Brain (tissue), 1 donor: ENCODE results near the gene TNRC6A.

DNA sequence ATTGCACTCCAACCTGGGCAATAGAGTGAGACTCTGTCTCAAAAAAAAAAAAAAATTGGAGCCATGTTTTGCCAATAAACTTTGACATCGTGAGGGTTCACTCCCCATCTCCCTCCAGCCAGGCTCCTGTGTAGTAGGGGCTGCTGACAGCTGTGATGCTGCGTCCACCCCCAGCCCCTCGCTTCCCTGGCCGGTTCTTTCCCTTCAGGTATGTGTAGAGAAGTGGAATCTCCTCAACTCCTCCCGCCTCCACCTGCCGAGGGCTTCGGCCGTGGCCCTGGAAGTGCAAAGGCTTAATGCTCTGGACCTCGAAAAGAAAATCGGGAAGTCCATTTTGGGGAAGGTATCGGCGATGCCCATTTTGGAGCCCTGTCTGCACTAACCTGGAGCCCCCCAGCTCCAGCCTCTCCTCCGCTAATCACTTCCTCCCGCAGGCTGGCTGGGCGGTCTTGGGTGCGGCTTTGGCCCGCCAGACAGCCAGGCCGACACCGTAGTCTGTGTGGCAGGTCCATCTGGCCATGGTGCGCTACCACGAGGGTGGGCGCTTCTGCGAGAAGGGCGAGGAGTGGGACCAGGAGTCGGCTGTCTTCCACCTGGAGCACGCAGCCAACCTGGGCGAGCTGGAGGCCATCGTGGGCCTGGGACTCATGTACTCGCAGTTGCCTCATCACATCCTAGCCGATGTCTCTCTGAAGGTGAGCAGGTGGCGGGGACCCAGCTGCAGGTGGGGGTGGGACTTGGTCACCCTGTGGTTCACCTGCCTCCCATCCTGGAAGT is 30.8 kb upstream of the POLR3E start:
- RRBS: no CpG with 5 or more reads among the region's 31 CpGs

DNA sequence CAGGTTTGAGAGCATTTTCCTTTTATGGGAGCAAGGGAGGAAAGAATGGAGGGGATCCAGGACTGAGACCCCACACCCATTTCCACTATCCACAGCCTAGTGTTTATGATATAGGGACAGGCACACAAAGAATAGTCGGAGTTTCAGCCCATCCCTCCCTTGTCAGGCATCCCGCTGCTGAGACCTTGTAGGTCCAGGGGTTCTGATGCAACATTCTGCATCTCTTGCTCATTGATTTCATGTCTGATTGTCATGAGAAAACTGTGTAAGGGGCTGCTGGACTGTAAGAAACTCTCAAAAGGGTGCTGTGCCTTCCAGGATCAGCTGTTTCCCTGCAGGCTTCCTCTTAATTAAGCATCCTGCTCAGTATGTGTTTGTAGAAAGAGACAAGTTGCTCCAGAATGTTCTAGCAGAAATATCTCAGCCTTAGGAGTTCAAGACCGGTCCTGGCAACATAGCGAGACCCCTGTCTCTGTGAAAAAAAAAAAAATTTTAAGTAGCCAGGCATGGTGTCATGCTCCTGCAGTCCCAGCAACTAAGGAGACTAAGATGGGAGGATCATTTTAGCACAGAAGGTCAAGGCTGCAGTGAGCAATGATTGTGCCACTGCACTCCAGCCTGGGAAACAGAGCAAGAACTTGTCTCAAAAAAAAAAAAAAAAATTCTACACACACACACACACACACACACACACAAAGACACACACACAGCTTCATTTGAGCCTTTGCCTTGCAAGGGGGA is 5.2 kb upstream of the POLR3E start:
- RRBS: no CpG with 5 or more reads among the region's 4 CpGs

DNA sequence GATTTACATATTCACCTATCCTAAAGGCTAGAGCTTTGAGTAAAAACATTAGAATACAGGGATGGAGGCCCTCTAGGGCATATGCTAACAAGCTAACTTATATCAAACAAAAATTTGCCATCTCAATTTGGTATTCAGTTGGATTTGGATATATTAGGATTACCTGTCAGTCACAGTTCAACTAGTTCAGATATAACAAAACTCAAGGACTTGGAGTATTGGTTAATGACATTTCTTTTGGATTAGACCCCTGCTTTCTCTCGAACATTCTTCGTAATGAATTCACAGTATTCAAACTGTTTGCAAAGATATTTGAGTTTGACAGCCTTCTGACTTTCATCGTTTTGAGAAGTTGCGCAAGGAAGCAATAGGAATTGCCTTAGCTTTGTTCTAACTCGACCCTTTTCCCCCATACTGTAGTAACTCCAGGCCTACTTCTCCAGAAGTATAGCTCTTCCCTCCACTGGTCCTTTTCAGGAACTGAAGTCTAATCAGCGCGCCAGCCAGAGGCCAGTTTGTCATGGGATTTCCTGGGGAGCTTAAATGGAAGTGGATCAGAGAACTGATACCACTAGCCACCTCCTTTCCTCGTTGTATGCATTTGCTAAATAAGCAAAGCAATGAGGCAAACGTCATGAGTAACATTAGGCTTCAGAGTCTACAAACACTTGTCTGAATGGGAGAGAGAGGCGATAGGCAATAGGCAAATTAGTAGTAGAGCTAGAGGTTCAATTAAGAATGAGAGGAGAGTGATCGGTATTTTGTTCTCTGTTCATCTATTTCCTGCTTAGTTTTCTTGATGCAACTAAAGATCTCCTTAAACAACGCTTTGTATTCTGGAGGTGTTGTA is 28.0 kb downstream of the CDR2 start:
- RRBS: no CpG with 5 or more reads among the region's 12 CpGs

DNA sequence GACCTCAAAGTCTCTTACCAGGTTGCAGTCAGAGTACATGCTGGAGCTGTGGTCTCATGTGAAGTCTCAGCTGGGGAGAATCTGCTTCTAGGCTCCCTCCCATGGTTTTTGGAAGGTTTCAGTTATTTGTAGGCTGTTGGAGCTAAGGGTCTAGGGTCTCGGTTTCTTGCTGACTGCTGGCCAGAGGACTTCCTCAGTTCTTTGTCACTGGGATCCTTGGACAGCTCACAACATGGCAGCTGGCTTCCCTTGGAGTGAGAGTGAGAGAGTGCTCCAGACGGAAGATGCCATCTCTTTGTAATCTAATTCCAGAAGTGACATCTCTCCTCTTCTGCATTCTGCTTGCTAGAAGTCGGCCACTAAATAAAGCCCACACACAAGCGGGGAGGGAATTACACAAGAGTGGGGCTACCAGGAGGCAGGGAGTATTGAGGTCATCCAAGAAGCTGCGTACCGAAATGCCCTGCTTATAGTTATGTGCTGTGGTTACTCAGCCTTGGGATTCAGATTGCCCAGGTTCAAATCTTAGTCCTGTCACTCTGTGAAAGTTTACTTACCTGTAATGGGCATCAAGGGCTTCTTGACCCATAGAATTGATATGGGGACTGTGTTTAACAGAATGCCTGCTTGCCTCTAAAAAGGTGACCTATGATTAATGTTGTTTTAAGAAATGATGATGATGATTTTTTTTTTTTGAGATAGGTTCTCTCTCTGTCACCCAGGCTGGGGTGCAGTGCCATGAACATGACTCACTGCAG is 121.1 kb upstream of the HS3ST2 start:
- RRBS: no CpG with 5 or more reads among the region's 6 CpGs

DNA sequence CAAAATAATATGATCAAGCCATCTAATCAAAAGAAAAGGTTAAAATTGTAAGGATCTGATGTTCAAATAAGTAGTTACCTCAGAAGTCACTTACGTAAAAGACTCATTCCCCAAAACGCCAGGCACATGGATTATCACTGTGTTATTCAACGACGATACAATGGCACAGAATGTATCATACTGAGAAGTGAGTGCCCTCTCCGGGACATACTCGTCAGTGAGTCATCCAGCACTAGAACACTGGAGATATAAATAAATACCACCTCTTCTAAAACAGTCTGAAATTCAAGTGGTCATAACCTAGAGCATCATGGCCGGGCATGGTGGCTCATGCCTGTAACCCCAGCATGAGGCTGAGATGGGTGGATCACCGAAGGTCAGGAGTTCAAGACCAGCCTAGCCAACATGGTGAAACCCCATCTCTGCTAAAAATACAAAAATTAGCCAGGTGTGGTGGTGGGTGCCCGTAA is 24.9 kb downstream of the USP31 start:
- RRBS: no CpG with 5 or more reads among the region's 9 CpGs

GRCh38 chr16:23131762-23132297 is 17.4 kb downstream of the USP31 start:
- RRBS: no CpG with 5 or more reads among the region's 6 CpGs

DNA sequence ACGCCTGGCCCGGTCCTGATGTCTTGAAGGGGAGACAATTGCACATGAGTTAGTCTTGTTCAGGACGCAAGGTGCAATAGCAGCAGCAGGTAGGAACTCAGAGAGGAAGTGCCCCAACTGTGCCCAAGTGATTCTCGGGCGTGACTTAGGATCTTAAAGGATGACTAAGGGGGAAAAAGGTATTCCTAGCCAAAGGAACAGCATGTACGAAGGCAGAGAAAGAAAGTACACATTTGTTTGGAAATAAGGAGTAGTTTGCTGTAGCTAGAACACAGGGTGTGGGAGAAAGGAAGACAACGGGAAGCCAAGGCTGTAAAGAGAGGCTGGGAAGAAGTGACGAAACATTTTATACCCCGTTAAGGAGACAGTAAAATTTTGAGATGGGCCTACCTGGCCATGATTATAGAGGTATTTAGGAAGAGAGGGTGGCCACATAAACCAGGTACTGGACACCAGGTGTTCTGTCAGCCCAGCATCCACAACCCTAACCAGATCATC is 43.8 kb upstream of the SCNN1B start:
- RRBS: no CpG with 5 or more reads among the region's 9 CpGs

GRCh38 chr16:23398754-23399807 is 53.9 kb downstream of the COG7 start:
- RRBS: 40% methylated on average over 3 of the region's 22 CpGs

GRCh38 chr16:23493303-23493993 is 16.8 kb downstream of the GGA2 start:
- RRBS: no CpG with 5 or more reads among the region's 9 CpGs

- RRBS: no CpG with 5 or more reads among the region's 12 CpGs
These were observed 16.1 kb downstream of the GGA2 start for GRCh38 chr16:23494082-23494635.

GRCh38 chr16:23688488-23689075 is 9.9 kb downstream of the PLK1 start:
- RRBS: no CpG with 5 or more reads among the region's 3 CpGs

- RRBS: no CpG with 5 or more reads among the region's 2 CpGs
These were observed 2.2 kb downstream of the ERN2 start for GRCh38 chr16:23710821-23711221.

DNA sequence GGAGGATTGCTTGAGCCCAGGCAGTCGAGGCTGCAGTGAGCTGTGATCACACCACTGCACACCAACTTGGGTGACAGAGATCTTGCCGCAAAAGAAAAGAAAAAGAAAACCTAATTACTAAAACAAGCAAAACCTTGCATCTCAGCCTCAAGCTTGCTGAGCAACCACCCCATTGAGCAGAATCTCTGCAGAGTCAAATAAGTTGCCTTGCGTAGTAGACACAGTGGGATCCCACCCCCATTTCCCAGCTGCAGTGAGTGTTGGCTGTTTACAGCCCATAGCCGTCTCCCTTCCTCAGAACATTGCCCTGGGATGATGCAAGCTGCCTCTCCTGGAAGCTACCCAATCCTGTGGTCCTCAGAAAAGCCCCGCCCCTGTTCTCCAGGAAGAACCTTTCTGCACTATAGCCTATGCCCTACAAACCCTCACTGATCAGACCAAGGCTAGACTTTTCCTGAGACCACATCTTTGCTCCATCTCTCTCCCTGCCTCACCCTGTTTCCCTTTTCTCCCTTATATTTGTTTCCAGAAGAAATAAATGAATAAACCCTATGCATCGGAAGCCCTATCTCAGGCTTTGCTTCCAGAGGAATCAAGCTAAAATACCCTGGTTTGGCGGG is 16.7 kb upstream of the ERN2 start:
- RRBS: no CpG with 5 or more reads among the region's 7 CpGs

GRCh38 chr16:24537333-24538054 is 1.9 kb upstream of the RBBP6 start:
- RRBS: no CpG with 5 or more reads among the region's 12 CpGs

GRCh38 chr16:24538677-24539480 is 487 bp upstream of the RBBP6 start:
- RRBS: 2% methylated on average over 4 of the region's 29 CpGs

GRCh38 chr16:24728861-24729995 is at the start of gene TNRC6A:
TSS of gene TNRC6A (plus strand) at chr16:24729651.
- RRBS: 1% methylated on average over 40 of the region's 92 CpGs

GRCh38 chr16:24733787-24734422 is 4.5 kb downstream of the TNRC6A start:
- RRBS: no CpG with 5 or more reads among the region's 3 CpGs

DNA sequence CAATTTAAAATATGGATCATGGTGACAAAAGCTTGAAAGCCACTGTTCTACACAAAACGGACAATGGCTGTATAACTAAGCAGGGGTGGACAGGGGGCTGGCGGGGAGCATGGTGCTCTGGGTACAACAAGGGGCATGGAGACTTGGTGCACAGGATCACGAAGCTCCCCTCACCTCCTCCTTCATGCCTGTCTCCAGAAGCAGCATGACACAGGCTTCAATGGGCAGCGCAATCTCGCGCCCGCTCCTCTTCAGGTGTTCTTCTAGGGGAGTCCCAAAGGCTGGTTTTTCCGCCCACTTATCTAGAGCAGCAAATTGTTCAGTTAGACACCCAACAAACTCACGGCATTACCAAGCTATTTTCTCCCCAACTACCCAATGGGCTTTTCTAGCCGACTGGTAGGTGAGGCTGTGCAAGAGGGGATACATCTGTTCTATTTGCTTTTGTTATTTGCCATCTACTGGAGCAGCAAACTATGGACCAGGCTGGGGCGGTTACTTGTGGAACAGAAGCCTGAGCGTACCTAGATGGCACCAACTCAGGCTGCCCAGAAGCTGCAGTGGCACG is 60.7 kb downstream of the ARHGAP17 start:
- RRBS: no CpG with 5 or more reads among the region's 13 CpGs

- RRBS: no CpG with 5 or more reads among the region's 14 CpGs
These were observed 35.1 kb downstream of the ARHGAP17 start for GRCh38 chr16:24979822-24980644.